Occipital lobe (tissue), 2 donors: ENCODE results near the gene ROPN1L.

- RAMPAGE, long total RNA: no peak
Observed at GRCh38 chr5:10391289-10391911, 37.9 kb downstream of the MARCHF6 start.

DNA sequence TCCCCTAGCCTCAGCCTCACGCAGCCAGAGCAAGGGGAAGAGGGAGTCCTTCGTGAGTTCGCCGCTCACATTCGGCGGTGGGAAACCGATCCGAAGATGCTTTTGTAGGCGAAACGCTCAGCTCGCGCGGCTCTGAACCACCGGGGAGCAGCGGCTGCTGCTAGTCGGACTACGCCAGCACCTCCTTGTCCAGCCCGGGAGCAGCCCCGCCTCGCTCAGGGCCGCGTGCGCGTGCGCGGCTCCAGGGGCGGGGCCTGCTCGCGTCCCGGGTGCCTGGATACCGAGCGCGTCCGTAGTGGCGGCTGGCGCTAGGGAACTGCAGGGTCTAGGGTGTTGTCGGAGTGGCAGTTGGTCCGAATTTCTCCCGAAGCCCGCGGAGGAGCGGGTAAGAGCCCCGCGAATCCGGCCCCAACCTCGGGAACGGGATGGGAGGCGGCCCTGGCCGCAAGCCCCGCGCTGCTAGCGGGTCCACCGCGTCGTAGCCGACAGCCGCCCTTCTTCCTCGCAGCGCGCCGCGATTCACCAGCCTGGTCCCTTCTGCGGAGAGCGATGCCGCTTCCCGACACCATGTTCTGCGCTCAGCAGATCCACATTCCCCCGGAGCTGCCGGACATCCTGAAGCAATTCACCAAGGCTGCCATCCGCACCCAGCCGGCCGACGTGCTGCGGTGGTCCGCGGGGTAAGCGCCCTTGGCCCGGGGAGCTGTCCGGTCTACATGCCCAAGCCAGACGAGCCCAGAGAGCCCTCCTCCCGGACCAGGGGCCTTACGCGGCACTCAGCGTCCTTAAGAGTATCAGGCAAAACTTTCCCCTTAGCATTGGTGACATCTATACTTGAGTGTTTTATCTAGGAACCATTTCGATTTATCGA is at the start of gene ROPN1L:
Gene ROPN1L, plus strand, starts transcription at position 261 of the 871 bp plus-strand sequence.
- RAMPAGE, long total RNA: no peak

GRCh38 chr5:10479131-10479899 is 37.6 kb downstream of the ROPN1L start:
- RAMPAGE, long total RNA: no peak

- RAMPAGE, long total RNA: no peak
Observed at GRCh38 chr5:10670985-10672076, 89.7 kb downstream of the DAP start.

GRCh38 chr5:10679559-10680416 is 81.2 kb downstream of the DAP start:
- RAMPAGE, long total RNA: no peak

GRCh38 chr5:10744756-10745113 is 16.3 kb downstream of the DAP start:
- RAMPAGE, long total RNA: no peak

DNA sequence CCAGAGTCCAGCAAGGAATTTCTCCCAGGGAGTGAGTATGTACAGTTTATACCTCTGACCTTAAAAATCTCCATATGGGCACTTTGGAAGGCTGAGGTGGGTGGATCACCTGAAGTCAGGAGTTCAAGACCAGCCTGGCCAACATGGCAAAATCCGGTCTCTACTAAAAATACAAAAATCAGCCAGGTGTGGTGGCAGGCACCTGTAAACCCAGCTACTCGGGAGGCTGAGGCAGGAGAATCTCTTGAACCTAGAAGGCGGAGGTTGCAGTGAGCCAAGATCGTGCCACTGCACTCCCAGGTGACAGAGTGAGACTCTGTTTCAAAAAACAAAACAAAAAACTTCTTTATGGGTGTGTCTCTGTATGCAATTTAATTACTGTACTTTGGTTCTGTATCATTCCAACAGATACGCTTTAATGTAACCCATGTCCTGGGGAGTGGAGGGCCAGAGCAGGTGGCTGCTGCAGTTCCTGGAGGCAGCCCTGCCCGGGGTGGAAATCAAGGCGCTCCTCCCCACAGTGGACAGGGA is 2.1 kb downstream of the DAP start:
- RAMPAGE, long total RNA: no peak

DNA sequence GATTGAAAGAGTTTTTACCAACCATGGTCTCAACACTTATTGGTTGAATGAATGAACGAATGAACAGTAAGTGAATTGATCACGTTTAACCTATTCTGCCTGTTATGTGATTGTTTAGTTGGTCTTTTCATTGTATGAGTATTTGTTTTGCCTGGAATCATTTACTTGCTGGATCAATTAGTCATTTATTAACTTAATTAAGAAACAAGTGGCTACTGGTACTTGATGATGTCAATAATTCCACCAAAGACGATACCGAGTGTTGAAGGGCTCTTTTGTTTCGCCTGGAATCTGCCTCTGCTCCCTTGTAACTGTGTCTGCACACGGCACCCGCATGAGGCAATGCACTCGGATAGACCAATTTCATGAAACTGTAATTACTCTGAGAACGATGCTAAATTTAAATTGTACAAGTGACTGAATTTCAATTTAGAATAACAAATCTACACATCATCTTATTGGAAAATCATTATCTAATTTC is 143.4 kb downstream of the CTNND2 start:
- RAMPAGE, long total RNA: no peak

- RAMPAGE, long total RNA: no peak
Observed at GRCh38 chr5:11902118-11902825, 2.0 kb downstream of the CTNND2 start.

- RAMPAGE, long total RNA: no peak
Observed at GRCh38 chr5:14035784-14036534, 91.5 kb upstream of the DNAH5 start.

- RAMPAGE, long total RNA: no peak
Observed at GRCh38 chr5:14185245-14186080, 42.3 kb downstream of the TRIO start.

DNA sequence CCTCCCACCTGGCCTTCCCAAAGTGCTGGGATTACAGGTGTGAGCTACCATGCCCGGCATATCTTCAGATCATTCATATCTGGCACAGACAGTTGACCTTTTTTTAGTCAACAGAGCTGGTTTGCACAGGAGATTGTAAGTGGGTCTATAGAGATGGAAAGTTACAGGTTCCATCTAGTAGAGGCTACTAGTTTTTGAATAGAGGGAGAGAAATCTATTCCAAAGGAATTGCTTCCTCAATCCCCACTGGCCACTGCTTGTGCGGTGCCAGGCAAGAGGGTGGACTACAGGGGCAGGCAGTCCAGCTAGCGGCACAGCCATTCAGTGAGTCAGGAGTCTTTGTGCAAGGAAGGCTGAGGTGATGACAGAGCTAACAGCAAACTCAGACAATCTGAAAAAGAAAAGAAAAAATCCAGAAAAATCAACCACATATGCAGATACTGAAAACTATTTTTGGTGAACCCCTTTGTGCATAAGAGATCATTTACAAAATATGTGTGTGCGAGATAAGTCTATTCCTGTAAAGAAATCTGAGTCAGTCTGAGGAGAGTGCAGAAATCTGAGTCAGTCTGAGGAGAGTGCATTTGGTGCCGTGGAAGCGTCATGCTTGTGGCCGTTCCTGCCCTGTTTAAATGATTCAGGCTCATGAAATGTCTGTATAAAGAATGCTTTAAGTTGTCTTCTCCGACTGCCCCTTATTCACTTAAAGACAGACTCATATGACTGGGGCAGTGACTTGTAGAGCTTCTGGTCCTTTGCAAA is 47.0 kb downstream of the TRIO start:
- RAMPAGE, long total RNA: no peak

DNA sequence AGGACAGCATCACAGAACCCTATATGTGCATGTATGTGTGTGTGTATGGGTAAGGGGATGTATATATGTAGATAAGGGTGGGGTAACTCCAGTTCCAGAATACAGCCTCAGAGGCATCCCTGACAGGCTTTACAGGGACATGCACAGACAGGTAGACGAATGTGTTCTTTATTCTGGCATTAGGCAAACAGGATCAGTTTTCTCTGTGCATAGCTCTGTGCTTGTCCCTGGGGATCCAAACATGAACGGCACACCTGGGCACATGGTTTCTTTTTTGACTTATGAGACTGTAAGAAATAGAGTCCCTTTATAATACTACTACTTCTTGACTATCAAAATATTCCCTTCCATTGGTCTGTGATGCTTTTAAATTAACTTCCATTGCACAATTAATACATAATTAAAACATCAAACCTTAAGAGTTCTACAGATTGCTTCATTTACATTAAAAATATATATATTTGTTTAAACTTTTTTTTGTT is 120.6 kb downstream of the TRIO start:
- RAMPAGE, long total RNA: no peak

- RAMPAGE, long total RNA: no peak
Observed at GRCh38 chr5:14270059-14270408, 126.9 kb downstream of the TRIO start.

- RAMPAGE, long total RNA: no peak
Observed at GRCh38 chr5:14290540-14291563, 147.7 kb downstream of the TRIO start.

GRCh38 chr5:14296903-14297265 is 153.7 kb downstream of the TRIO start:
- RAMPAGE, long total RNA: no peak

- RAMPAGE, long total RNA: no peak
Observed at GRCh38 chr5:14369124-14369548, 212.5 kb upstream of the OTULINL start.

GRCh38 chr5:14448533-14449109 is 133.0 kb upstream of the OTULINL start:
- RAMPAGE, long total RNA: no peak

DNA sequence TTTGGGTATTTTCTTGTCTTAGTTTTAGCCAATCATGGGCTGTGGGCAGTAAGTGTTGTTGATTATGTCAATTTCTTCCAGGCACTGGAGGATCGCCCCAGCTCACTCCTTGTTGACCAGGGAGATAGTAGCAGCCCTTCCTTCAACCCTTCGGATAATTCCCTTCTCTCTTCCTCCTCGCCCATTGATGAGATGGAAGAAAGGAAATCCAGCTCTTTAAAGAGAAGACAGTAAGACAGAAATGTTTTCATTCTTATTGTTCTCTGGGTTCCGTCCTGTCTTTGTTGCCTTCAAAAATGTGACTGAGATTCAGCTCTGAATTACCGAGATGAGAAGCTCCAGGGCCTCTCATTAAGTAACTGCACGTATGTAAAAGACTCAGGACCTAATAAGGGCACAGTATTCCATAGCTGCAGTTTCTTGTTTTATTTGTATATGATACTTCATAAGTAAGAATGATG is 110.3 kb upstream of the OTULINL start:
- RAMPAGE, long total RNA: no peak

GRCh38 chr5:14510350-14510594 is 71.3 kb upstream of the OTULINL start:
- RAMPAGE, long total RNA: no peak